Skeletal muscle cell (primary cell): ENCODE data around the genes CLEC18B, CNTNAP4 and ADAMTS18.

DNA sequence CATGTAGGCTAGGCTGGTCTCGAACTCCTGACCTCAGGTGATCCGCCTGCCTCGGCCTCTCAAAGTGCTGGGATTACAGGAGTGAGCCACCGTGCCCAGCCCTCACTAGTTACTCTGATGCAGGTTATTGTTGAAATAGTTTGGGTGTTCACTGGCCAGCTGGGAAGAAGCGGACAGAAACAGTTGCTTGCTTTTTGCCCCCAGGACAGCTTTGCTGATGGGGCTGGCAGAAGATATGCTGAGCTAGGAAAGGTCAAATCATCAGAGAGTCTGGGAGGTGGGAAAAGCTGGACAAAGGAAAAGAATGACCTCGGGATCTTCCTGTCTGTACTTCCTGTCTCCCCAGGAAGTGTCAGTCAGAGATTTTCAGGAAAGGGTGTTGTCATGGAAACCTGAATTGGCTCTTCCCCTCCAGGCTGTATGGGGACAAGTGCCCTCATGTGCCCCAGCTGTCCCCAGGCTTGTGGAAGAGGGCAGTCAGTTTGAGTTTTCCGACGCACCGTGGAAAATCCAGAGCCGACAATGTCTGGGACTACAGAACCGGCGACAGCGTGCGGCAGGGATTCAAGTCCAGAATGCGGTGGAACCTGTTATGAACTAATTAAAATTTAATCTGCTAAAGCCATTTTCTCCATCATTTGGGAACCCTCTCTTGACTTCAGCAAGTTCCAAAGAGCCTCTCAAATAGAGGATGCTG, 122.6 kb upstream of the ZFHX3 start:
- RRBS: no CpG with 5 or more reads among the region's 15 CpGs

- RRBS: no CpG with 5 or more reads among the region's 11 CpGs
These were observed 185.1 kb upstream of the ZFHX3 start for GRCh38 chr16:73233071-73233461.

- RRBS: no CpG with 5 or more reads among the region's 7 CpGs
These were observed 6.2 kb downstream of the PSMD7 start for GRCh38 chr16:74302667-74303407.

DNA sequence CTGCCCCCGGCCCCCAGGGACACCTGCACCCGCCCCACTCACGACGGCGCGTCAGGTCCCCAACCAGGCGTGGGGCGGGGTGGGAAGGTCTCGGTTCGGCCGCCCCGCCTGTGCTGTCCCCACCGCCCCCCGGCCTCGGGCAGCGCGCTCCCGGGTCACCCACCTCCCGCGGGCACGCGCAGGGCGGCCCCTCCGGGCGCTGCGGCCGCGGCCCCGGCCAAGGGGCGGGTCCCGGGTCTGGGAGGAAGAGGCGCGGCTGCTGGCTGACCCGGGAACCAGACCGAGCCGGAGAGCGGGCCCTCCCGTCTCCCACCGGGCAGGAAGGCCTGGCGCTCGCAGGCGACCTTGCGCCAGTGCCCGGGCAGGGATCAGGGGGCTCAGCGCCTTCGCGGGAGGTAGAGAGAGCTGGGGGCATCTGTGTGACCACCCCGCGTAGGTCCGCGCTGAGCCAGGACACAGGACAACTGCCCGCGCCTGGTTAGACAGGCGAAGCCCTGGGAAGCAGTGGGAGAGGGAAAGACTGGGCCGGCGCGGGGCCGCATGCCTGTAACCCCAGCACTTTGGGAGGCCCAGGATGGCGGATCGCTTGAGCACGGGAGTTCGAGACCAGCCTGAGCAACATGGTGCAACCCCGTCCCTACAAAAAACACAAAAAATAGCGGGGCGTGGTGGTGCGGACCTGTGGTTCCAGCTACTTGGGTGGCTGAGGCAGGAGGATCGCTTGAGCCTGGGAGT, 14.1 kb downstream of the CLEC18B start:
- RRBS: no CpG with 5 or more reads among the region's 67 CpGs

- RRBS: no CpG with 5 or more reads among the region's 16 CpGs
These were observed at the start of gene CLEC18B for GRCh38 chr16:74421079-74421587. CLEC18B (minus strand) TSS chr16:74421478.

DNA sequence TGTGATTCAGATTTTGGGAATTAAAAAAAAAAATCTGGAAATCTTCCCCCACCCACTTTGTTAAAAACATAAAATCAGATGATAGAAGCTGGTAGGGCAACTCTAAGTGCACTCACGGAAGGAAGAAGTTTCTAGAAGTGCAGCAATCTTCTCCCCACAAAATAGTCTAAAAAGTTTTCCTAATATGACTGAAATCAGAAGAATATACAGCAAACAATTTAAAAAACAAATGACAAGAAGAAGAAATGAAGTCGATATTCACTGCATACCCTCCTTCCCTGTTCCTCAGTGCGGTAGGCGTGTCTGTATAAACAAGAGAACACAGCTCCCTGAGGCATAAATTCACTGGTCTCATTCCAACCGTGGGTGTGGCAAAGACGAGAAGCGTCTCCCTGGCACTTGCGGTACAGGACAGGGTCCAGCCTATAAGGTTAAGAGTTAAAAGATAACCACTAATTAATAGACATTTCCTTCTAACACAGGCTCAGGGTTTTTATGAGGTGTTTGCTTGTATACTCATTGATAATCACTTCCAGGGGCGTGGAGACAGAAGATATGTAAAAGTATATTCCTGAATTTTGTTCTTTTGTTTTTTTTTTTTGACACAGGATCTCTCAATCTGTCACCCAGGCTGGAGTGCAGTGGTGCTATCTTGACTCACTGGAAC, 58.8 kb upstream of the CLEC18B start:
- RRBS: no CpG with 5 or more reads among the region's 9 CpGs

GRCh38 chr16:75002475-75003062, 3.7 kb downstream of the ZNRF1 start:
- RRBS: no CpG with 5 or more reads among the region's 14 CpGs

DNA sequence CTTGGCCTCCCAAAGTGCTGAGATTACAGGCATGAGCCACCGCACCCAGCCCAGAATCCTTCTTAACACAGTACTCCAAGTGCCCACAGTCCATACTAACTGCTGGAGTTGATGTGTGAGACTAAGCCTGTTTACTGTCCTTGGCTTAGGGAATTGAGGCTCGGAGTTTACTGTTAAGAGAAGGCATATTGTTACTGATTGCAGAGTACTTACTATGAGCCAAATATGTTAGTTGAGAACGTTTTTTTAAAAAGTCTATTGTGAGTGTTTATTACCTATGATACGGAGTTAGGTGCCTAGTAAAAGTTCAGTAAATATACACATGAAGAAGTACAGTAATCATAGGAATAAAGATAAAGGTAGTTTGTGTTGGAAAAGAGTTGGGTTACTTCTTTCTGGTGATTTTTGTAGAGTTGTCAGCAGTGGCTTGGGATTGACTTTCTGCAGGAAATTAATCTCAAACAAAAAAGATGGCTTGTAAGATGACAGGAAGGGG, 25.3 kb downstream of the ZNRF1 start:
- RRBS: no CpG with 5 or more reads among the region's 4 CpGs

DNA sequence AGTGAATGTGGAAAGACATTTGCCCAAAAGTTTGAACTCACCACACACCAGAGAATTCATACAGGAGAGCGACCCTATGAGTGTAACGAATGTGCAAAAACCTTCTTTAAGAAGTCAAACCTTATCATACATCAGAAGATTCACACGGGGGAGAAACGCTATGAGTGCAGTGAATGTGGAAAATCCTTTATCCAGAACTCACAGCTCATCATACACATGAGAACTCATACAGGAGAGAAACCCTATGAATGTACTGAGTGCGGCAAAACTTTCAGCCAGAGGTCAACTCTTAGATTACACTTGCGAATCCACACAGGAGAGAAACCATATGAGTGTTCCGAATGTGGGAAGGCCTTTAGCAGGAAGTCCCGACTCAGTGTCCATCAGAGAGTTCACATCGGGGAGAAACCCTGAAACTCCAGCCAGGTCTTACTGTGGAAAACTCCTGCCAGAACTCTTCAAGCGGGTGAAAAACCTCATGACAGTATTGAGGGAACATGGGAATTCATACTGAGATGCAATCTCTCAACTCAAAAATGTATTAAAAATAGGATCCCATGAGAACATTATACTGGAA, 21.7 kb downstream of the ZFP1 start:
- RRBS: no CpG with 5 or more reads among the region's 10 CpGs

GRCh38 chr16:75483107-75483757, 12.0 kb downstream of the CHST6 start:
- RRBS: no CpG with 5 or more reads among the region's 5 CpGs

GRCh38 chr16:75534641-75535488, 1.0 kb downstream of the CHST5 start:
- RRBS: no CpG with 5 or more reads among the region's 26 CpGs

- RRBS: no CpG with 5 or more reads among the region's 16 CpGs
These were observed at the start of gene CNTNAP4 for GRCh38 chr16:76277190-76277686. CNTNAP4 (plus strand) TSS chr16:76277401.

GRCh38 chr16:76419694-76419893, 142.4 kb downstream of the CNTNAP4 start:
- RRBS: no CpG with 5 or more reads among the region's 2 CpGs

DNA sequence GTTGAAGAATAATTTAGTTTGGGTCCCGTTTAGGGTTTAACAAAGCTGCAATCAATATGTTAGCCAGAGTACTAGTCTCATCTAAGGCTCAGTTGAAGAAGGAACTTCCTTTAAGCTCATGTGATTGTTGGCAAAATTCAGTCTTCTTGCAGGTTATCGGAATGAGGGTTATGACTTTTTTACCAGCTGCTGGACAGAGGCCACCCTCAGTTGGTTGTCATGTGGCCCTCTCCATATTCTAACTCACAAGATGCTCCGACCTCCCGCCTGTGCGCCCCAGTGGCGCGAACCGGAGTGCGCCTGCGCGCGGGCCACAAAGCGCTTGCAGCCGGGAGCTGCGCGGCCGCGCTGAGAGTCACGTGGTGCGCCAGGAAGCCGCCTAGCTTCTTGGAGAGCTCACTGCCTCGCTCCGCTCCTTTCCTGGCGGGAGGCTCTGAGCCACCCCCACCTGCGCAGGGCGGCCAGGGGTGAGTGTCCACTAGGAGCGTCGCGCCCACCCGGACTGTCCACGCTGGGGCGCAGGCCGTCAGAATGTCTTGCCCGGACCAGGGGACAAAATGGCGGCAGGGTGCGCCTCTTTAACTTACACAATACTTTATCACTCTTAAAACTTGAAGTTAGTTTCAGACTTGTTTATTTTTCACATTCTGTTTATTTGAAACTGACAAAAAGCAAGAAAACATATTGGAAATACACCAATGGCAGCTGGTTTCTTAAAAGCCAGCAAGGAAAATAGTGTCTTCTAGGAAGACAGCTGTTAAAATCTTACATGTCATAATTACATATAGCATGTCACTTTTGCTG, 357.7 kb downstream of the CNTNAP4 start:
- RRBS: 90% methylated on average over 12 of the region's 36 CpGs

DNA sequence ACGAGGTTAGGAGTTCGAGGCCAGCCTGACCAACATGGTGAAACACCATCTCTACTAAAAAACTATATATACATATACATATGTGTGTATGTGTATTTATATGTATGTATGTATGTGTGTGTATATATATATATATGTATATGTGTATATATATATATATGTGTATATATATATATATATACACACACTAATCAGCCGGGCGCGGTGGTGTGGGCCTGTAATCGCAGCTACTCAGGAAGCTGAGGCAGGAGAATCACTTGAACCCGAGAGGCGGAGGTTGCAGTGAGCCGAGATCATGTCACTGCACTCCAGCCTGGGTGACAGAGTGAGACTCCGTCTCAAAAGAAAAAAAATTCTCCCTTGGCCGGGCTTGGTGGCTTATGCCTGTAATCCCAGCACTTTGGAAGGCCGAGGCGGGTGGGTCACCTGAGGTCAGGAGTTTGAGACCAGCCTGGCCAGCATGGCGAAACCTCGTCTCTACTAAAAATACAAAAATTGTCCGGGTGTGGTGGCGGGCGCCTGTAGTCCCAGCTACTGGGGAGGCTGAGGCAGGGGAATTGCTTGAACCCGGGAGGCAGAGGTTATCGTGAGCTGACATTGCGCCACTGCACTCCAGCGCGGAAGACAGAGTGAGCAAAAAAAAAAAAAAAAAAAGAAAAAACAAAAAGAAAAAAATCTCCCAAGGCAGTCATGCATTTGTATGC, 1.1 kb downstream of the SYCE1L start:
- RRBS: no CpG with 5 or more reads among the region's 23 CpGs

- RRBS: 3% methylated on average over 11 of the region's 41 CpGs
These were observed at the start of gene ADAMTS18 for GRCh38 chr16:77434950-77435441. ADAMTS18 (minus strand) TSS chr16:77435034.

DNA sequence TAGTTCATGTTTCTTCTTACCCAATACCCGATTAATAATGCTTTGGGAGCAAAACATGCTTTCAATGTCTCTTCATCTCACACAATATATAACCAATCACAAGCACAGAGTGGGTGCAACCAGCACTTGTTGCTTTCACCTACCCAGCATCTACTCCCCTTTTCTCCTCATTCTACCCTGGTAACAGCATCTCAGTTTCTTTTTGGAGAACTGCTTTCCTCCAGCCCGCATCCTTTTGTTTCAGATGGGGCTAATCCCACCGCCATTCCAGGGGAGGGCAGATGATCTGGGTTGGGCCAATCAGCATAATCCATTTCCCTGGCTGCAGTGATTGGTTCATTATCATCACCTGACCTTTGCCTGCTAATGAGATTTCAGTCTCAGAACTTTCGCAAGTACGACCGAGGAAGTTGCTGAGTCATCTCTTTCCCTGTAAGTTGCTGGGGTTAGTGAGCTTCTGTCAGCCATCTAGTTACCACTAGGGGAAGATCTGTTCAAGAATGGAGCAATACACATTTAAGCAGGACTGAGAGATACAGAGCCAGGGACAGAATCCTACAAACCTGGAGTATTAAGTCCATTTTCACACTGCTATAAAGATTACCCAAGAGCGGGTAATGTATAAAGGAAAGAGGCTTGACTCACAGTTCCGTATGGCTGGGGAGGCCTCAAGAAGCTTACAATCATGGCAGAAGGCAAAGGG, 65.4 kb upstream of the NUDT7 start:
- RRBS: no CpG with 5 or more reads among the region's 8 CpGs

GRCh38 chr16:77788040-77788410, 339 bp upstream of the VAT1L start:
- RRBS: no CpG with 5 or more reads among the region's 16 CpGs

GRCh38 chr16:78002730-78003087, 19.6 kb upstream of the CLEC3A start:
- RRBS: no CpG with 5 or more reads among the region's 2 CpGs

- RRBS: no CpG with 5 or more reads among the region's 2 CpGs
These were observed 193.1 kb downstream of the WWOX start for GRCh38 chr16:78292514-78293044.